Cardiac fibroblast (primary cell): ENCODE measurements around the genes TNFRSF21, OPN5 and TFAP2B.

DNA sequence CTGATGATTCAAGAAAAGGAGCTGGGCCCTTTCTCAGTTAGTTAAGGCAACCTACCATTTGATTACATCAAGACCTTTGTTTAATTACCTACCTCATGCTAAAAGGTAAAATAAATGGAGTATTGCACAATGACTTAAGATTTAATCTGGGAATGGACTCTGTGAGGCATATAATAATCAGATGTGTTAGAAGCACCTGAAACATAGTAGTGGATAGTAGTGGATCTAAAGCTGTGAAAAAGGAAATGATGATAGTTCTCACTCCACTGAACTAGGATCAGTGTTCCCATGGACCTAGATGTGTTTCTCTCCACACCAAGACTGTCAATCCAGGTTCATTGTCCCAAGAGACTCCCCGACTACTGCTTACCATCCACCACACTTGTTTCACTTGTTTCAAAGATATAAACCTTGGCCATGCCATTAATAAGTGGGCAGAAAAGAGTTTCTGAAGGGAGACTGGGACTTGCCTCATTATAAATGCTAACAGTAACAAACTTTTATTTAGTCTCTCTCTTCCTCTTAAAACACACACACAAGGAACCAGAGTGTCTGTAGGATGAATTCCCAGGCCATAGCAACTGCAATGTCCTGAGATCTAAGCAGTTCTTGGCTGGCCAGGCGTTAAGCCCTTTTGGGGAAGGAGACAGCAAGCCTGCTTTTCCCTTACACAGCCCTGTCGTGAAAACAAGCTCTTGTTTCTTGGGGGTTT is 1.9 kb downstream of the TNFRSF21 start:
- RRBS = no CpG with 5 or more reads among the region's 3 CpGs

GRCh38 chr6:47309043-47310173 is at the start of gene TNFRSF21:
TNFRSF21 (minus strand) TSS chr6:47309905.
- RRBS = 1% methylated on average over 22 of the region's 99 CpGs

GRCh38 chr6:47596864-47597261 is 101.5 kb upstream of the ADGRF4 start:
- RRBS = no CpG with 5 or more reads among the region's 1 CpG

- RRBS = no CpG with 5 or more reads among the region's 2 CpGs
Measured at GRCh38 chr6:47597532-47597922, 100.9 kb upstream of the ADGRF4 start.

DNA sequence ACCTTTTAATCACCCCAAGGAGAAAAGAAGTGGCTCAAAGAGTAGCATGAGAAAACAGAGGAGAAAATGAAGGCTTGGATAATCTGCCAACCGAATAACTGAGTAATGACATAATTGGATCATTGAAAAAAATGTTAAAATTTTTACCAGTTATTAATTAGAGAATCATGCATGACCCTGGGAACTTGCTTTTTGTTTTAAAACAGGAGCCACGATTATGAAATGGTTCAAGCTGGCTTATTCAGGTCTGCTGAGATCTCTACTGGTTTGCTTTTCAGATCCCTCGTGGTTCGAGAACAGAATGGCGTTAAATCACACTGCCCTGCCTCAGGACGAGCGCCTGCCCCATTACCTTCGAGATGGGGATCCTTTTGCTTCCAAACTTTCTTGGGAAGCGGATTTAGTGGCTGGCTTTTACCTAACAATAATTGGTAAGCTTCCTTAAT is at the start of gene OPN5:
OPN5 (plus strand) TSS at position 267 of the 446 bp plus-strand sequence.
- RRBS = no CpG with 5 or more reads among the region's 9 CpGs

DNA sequence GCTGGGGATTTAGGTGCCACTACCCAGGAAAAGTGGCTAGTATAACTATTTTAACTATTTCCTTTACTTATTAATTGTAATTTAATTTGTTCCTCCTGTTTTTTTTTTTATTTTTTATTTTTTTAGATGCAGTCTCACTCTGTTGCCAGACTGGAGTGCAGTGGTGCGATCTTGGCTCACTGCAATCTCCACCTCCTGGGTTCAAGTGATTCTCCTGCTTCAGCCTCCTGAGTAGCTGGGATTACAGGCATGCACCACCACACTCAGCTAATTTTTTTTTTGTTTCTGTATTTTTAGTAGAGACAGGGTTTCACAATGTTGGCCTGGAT is 167.4 kb downstream of the MMUT start:
- RRBS = no CpG with 5 or more reads among the region's 1 CpG

GRCh38 chr6:49444461-49444767 is 18.6 kb downstream of the MMUT start:
- RRBS = no CpG with 5 or more reads among the region's 5 CpGs

DNA sequence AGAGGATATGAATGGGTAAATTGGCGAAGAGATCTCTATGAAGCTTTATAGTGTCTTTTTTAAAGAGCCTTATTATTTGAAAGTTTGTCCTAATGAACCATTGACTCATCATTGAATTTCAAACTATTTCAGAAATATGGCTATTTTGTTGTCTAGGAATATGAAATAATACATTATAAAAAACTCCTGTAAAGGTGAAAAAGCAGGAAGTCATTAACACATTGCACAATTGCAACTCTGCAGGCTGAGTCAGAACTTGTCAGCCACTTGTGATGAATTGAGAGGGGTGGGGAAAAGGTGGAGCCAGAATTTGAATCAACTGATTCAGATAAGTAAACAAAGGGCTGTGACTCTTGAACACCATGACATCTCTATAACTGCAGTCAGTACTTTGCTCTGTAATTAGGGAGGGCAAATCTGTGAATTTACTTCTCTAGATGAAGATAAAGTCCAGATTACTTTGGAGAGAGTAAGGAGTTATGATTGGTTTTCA is 5.9 kb downstream of the C6orf141 start:
- RRBS = no CpG with 5 or more reads among the region's 1 CpG

GRCh38 chr6:49593356-49593819 is 42.9 kb downstream of the C6orf141 start:
- RRBS = no CpG with 5 or more reads among the region's 3 CpGs

DNA sequence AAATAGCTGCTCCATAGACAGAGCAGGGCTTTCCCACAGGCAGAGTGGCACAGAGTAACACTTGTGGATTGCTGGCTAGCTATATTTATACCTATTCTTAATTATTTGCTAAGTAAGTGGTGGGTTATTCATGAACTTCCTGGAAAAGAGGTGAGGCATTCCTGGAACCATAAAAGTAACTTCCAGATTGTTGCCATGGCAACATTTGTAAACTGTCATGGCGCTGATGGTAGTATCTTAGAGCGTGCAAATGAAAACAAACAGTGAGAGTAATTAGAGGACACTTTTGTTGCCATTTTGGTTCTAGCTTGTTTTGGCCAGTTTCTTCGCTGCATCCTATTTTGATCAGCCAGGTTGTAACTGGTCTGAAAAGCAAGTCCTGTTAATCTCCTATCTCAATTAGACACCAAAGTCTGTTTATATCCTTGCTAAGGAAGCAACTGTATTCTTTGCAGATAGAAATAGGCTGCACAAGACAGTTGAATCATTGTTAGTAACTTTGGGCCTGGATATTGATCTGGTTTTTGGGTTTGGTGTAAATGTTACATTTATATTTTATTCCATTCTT is 23.9 kb downstream of the DEFB114 start:
- RRBS = no CpG with 5 or more reads among the region's 3 CpGs

- RRBS = no CpG with 5 or more reads among the region's 9 CpGs
Measured at GRCh38 chr6:50818300-50819007, at the start of gene TFAP2B. TFAP2B (plus strand) TSS chr6:50818871.

DNA sequence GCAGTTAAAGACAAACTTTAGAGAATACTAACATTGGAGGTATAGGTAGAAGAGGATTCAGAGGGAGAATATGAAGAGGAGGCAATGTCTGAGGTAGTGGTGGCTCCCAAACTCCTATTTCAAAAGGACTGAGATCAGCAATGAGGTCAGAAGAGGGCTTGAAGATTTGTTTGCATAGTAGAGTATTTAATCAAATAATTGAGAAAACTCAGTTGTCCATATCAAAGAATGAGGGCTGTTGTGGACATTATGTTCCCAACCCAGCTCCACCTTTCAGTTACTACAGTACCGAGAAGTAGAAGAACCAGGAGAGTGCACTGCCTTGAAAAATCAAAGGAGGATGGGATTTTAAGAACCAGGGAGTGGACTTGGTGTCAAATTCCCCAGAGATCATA is 382.5 kb downstream of the PKHD1 start:
- RRBS = no CpG with 5 or more reads among the region's 1 CpG

- RRBS = no CpG with 5 or more reads among the region's 2 CpGs
Measured at GRCh38 chr6:52125261-52125677, 37.9 kb upstream of the PKHD1 start.

GRCh38 chr6:52505418-52505999 is 71.4 kb downstream of the TRAM2 start:
- RRBS = no CpG with 5 or more reads among the region's 12 CpGs

- RRBS = no CpG with 5 or more reads among the region's 4 CpGs
Measured at GRCh38 chr6:52537205-52537664, 39.6 kb downstream of the TRAM2 start.

DNA sequence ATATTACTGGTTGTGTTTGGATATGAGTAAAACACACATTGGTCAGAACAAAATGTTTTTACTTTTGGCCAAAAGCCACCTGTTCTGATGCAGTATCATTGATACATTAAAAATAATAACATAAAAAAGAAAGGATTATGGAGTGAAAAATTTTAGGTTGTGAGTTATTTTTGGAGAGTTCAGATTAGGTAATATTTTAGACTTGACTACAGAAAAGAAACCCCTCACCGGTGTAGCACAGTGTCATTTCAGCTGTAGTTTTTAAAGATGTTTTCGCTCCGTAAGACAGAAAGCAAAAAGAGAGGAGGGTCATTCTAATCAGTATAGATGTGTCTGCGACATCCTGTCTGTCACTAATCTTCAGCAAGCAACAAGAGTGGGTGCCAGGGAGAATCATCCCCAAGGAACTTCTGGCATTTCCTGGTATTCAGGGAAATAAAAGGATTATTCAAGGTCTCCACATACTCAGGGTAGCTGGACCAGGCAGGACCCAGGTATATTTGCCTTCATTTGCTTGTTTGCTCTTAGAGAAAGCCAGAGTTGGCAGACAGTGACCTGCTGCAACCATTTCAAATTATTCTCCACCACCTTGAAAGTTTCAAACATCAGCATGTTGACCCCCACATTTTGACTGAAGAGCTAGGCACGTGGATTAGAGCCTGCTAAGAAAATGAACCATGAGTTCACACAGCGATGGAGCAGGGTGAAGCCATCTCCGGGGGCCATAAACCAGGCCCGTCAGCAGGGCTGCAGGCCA is 33.3 kb downstream of the TRAM2 start:
- RRBS = no CpG with 5 or more reads among the region's 8 CpGs